ENCODE measurements around the gene LANCL1.

DNA sequence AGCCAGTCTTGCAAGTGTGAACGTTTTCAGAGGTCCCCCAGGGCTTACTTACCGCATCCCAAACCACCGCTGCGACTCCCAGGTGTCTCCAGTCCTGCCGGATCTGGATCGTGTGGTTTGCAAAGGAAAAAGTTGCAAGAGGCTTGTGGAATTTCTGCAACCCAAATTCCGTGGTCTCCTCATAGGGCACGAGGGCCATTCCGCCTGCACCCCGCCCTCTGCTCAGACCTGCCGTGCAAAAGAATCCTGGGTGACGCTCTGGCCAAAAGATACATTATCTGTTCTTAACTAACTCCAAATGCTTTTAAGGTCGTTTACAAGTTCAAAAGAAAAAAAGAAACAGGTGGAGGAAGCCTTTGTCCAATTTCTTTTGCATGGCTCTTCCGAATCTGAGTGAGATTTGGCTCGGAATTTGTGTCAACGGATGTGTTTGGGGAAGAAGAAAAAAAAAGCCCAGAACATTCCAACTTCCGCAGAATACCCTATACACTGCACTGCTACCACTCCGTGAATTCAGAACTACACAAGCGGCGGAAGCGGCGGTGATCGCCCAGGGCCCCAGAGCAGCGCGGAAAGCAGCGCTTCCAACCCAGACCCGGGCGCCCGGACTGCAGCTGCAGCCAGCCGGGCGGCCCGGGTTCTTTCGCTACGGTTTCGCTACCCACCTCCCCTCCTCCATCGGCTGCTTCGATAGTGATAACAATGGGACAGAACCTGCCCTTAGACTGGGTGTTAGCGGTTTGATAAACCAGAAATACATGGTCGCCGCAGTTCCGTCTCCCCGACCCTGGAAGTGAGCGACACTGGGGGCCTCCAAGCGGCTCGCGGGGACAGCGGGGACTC lies 796 bp downstream of the METTL21A start:
- PRO-cap: bidirectional peak, plus-strand start at position 225 of the sequence, minus-strand start at position 73 of the sequence; bidirectional peak, plus-strand start at position 516 of the sequence, minus-strand start at position 414 of the sequence; bidirectional peak, plus-strand start at position 592 of the sequence, minus-strand start at position 610 of the sequence; bidirectional peak, plus-strand start at position 780 of the sequence, minus-strand start at position 795 of the sequence

- PRO-cap: no peak
Observed at GRCh38 chr2:207766933-207768219, 2.3 kb downstream of the FZD5 start.

DNA sequence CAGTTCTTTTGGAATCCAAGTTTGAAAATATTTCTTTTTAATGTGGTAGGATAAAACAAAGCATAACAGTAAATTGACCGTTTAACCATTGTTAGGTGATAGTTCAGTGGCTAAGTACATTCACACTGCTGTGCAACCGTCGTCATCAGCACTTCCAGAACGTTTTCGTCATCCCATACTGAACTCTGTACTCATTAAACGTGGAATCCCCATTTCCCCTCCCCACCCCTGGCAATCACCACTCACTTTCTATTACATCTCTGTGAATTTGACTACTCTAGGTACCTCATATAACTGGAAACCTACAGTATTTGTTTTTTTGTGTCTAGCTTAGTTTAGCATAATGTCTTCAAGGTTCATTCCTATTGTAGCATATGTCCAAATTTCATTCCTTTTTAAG lies 33.0 kb upstream of the FZD5 start:
- PRO-cap: no peak

DNA sequence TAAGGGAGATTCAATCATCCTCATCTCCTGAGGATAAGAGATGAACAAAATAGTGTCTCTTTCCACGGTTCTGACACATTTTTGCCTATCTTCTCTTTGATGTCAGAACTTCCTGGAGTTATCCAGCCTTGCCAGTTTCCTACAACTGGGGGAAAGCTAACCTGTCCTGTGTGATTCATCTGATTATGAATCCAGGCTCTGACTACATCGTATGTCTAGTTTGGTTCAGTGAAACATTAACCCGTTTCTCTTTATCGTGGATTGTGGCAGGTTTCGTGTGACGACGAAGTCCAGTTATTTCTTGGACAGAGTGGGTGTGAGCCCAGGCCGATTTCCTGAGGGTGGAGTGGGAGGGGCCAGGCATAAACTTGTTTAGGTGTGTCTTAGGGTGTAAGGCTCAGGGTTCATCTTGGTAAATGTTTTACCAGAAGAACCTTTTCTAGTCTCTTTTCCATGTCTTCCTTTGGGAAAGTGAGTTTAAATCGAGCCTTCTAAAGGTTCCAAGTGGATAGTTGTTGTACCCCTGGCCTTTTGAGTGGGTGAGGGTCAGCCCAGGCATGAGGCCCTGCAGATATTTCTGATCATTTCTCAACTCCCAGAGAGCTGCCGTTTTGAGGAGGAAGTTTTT lies 50.3 kb upstream of the FZD5 start:
- PRO-cap: no peak

- PRO-cap: no peak
Observed at GRCh38 chr2:207829845-207830297, 60.2 kb upstream of the FZD5 start.

- PRO-cap: no peak
Observed at GRCh38 chr2:207844622-207844999, 74.9 kb upstream of the FZD5 start.

DNA sequence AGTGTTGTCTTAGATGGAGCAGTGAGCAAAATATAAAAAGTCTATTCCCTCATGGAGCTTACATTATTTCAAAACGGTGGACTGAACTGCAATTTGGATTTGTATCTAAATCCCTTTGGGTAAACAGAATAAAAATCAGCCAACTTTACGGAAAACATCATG lies 76.0 kb upstream of the FZD5 start:
- PRO-cap: no peak

DNA sequence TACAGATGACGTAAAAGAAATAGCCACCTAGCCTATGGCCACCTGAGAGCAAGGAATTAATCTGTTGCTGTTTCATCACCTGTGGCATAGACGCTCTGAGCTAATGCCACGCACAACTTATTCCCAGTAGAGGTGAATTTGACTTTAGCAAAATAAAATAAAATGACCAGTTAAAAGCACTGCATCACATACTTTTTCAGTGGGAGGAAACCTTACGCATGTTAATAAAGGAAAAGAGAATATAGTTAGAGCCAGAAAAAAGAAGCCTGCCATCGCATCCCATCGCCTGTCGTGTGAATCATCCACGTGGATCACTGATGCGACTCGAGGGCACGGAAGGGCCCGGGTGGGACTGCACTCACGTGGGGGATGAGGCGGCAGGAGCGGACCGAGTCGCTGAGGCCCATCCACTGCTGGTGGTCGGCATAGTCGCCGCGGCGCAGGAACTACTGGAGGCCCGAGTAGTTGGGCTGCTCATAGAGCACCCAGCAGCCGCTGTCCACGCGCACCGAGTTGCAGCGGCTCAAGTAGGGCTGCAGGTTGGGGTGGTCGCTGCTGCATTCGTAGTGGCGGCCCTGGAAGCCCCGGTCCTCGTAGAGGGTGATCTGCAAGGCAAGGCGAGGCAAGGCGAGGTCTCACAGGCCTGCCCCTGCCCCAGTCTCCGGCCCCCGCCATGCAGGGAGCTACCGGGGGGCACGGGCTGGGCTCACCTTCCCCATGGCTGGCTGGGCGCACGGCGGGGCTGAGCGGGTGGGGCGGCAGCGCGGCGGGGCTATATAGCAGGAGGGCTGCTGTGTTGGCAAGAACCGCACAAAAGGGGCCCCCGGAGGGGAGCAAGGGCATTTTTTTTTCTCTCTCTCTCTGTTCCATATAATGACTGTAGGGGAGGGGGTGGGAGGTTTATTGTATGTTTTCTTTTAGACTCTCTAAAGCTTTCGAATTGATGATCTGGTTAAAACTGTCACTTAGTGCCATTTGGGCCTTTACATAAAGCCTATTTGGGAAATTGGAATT lies 12.1 kb downstream of the CRYGD start:
- PRO-cap: no peak

- PRO-cap: no peak
Observed at GRCh38 chr2:208256939-208257657, 2.2 kb upstream of the IDH1 start.

- PRO-cap: no peak
Observed at GRCh38 chr2:208311845-208312424, 45.9 kb downstream of the PIKFYVE start.

DNA sequence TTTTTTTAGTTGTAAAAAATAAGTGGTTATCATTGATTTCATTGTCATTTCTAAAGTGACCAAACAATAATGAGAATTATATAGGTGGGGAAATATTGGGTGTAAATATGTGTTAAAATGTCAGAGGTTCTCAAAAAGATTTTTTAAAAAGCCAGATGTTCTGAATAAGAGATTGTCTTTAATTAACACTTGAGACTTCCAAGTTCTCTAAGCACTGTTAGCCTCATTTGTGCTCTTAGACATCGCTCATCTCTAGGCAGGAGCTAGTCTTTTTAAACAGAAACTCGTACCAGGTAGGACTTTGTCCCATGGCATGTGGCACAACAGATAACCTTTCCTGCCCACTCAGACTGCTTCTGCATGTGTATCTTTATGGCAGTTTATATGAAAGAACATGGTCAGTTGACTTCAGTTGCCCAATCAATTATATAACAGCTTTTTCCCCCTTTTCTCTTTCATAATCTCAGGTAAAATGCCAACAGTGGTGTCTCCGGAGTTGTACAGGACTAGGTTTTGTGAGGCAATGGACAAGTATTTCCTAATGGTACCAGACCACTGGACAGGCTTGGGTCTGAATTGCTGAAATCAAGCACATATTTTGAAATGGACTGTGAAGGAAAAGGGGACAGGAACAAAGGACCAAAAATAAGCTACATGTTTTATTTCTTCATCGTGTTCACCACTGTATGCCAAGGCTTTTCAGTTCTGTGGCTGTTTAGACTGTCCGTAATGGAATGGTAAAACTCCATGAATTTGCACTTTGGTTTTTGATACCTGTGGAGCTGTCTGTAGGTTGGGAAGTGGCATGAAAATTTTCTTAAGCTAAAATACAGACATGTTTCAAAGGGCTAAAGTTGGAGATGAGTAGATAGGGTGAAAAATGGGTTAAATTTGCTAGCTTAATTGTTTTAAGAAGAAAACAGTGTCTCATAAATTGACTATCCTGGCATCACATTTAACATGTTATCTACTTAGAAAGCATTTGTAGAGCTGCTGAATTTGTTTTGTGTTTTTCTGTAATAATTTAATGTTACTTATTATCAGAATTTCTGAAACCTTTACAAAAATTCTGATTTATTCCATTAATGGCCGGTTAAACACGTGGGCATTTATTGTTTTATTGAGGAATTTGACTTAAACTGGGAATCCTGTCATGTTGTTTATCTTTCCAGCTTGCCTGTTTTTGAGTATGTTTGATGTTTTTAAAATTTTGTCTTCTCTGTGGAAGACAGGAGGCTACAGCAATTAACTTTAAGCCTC lies 51.4 kb upstream of the PTH2R start:
- PRO-cap: no peak

- PRO-cap: no peak
Observed at GRCh38 chr2:208358029-208358451, 48.6 kb upstream of the PTH2R start.

DNA sequence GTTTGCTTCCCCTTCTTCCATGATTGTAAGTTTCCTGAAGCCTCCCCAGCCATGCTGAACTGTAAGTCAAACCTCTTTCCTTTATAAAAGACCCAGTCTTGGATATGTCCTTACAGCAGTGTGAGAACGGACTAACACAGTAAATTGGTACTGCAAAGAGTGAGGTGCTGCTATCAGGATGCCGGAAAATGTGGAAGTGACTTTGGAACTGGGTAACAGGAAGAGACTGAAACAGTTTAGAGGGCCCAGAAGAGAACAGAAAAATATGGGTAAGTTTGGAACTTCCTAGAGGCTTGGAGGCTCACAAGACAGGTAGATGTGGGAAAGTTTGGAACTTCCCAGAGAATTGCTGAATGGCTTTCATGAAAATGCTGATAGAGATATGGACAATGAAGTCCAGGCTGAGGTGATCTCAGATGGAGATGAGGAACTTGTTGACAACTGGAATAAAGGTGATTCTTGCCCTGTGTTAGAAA lies 52.8 kb downstream of the RPE start:
- PRO-cap: no peak

GRCh38 chr2:210141081-210141539 lies 30.1 kb downstream of the KANSL1L start:
- PRO-cap: no peak

DNA sequence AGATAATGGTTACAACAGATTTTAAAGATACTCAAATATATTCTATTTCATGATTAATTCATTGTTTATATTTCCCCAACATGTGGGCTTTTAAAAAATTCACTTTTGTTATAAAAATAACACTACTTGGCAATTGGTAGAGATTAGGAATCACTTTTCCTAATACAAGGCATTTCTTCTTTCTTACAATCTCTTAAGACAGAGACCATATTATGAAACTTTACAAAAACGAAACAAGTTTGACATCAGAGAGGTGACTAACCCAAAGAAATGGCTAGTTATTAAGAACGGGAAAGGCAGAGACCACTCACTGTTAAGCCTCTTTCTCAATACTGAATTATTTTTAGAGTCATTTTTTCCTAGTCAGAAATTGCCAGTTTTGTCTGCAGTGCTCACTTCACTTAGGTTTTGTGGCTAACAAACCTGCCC lies 1.4 kb downstream of the KANSL1L start:
- PRO-cap: unidirectional peak, plus-strand start at position 281 of the sequence

DNA sequence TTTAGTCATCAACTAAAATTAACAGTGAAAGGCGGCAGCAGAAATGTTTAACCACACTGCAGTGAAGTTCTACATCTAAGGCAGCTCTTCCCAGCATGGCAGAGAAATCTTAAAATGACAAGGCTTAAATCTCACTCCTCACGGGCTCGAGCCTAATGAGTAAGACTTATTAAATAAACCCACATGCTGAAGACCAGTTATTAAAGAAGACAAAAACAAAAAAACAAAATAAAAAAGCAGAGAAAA lies 19.2 kb upstream of the KANSL1L start:
- PRO-cap: no peak

GRCh38 chr2:210207368-210207859 lies 17.8 kb downstream of the ACADL start:
- PRO-cap: no peak

DNA sequence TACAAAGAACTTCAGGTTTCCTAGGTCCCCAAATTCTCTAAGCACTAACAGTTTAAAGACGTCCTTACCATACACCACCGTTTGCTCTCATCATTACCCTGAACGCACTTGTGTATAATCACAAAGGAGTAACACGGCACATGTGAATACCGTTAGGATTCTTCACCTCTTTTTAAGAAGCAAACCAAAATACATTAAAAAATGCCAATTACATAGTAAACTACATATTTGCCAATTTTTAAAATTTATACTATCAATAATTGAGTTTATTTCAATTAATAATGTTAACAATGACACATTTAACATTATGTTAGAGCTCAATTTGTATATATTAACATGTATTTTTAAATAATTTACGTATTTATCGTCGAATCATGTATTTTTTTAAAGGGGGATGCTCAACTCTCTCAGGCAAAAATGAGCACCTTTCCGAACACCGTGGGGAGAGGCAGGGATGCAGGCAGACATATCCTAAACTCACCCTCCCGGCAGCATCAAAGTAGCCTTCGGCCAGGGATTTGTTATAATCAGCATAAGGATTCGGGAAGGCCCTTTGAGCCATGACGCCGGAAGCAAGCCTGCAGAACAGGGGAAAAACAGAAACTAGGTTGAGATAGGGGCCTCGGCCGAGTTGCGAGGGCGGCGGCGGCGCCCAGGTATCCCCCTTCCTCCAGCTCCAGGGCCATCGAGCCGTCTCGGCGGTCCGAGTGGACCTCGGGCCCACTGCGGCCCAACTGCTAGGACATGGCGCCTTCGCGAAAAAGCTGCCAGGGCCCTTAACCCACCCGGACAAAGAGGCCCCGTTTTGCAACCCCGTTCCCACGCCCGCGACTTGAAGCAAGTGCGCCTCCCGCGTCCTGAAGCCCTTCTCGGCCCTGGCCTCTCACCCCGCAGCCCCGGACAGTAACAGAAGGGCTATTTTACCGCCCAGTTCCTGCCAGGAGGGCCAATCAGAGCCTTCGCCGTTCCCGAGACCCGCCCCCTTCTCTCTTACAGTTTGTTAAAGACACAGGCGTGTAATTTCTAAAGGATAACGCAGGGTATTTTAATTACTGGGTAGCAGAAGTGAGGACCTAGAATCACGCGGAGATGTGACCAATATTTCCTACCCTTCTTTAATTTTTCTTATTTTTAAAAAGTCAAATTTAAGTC lies at the start of gene LANCL1:
Gene LANCL1 (minus strand): TSS at position 925 of the 1,152 bp plus-strand sequence.
- PRO-cap: bidirectional peak, plus-strand start at position 1,059 of the sequence, minus-strand start at position 877 of the sequence

DNA sequence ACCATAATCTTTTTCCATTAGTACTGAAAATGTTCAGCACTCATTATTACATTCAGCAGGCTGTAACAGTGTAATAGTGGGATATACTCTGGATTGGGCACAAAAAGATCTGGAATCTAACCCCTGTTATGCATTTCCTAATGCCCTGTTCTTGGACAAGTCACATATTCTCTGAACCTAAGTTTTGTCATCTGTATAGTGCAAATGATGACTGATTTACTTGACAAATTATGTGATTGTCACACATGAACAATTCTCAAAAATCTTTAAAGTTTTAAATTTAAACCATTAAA lies 3.2 kb downstream of the CPS1 start:
- PRO-cap: no peak

DNA sequence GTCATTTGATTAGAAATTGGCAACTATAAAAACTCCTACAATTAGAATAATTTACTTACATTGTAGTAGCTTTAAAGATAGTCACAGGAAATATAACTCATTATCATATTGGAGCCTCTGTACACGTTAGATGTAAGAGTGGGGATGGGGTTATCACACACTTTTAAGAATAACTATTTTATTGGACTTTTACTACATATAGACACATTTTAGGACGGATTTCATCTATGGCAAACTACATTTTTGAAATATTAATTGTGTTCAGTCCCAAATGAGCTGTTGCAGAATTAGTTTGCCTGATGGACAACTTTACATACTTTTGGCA lies 4.3 kb downstream of the CPS1 start:
- PRO-cap: no peak

Measured in sciatic nerve (tissue), 1 donor.